Glomerular endothelial cell (primary cell): ENCODE results near the genes CTAG2, MPP1 and H2AB2.

DNA sequence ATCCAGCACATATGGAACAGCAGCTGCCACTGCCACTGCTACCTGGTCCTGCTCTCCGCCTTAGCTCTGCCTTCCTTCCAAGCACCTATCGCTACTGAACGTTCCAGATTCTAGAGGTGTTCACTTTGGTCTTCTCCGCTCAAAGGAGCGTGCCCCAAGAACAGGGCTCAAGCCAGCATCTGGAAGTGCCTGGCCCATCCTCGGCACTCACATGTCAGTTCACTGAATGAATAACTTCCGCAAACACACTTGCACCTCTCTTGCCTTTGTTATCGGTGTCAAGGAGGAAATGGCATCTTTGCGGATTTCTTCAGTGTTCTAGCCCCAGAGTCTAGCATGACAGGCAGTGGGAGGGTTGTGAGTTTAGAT is 17.4 kb upstream of the MECP2 start:
- RAMPAGE, long total RNA = no peak

- RAMPAGE, long total RNA = no peak
Measured at GRCh38 chrX:154123608-154124430, 20.2 kb upstream of the OPN1LW start.

DNA sequence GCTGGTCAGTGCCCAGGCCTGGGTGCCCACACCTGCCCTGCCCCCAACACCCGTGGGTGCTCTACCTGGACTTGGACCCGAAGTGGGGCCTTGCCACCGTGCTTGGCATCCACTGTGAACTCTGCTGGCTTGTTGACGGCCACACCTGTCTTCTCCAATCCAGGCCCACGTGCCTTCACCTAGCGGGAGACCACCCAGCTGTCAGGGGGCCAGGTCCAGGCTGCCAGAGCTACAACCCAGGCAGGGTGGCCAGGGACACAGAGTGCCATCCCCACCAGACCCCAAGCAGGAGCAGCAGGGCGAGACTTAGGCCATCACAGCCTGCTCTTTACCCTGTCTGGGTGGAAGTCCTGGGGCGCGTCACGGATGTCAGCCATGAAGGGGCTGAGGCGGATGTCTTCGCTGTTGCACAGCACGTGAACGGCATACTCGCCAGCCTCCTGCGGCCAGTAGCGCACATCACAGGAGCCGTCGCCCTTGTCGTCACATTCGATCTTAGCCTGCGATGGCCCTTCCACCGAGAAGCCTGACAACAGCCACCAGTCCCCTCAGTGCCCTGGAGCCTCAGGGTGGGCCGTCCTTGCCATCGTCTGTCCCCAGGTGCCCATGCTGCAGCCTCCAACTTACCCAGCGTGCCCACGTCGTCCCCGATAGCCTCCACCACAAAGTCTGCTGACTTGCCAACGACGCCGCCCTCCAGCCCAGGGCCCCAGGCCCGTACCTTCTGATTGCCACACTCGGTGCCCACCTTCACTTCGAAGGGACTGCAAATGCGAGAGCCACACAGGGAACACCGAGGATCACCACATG is 10.0 kb downstream of the FLNA start:
- RAMPAGE, long total RNA = no peak

GRCh38 chrX:154373077-154374012 is 1.1 kb downstream of the FLNA start:
- RAMPAGE, long total RNA = no peak

- RAMPAGE, long total RNA = no peak
Measured at GRCh38 chrX:154390007-154390478, 8.1 kb upstream of the RPL10 start.

- RAMPAGE, long total RNA = no peak
Measured at GRCh38 chrX:154458445-154458769, 326 bp downstream of the PLXNA3 start.

DNA sequence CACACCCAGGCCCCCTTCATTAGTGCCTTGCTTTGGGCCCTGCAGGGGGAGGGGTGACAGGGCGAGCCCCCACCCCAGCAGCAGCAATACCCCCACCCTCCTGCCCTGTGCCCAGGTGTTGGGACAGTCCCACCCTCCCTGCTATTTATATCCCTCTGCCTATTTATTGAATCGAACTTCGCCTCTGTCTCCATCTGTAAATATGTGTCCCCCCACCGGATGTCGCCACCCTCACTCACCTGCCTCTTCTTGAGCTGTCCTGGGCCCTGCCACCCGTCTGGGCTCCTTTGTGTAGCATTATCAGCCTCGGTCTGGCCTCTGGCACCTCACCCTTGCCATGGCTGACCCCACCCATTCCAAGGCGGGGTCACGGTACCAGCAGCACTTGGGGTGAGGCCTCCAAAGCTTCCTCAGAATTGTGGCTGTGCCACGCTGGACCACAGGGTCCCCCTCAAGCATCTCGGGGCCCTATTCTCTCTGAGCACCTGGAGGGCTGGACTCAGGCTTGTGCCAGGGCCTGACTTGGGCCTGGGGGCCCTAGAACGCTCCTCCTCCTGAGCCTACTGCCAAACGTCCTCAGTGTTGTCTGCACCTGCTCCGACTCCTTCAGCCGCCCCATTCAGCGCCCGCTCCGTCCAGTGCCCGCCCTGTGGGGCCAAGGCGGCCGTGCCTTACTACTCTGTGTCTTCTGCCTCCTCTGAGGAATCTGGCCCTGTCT is 6.1 kb downstream of the LAGE3 start:
- RAMPAGE, long total RNA = no peak

DNA sequence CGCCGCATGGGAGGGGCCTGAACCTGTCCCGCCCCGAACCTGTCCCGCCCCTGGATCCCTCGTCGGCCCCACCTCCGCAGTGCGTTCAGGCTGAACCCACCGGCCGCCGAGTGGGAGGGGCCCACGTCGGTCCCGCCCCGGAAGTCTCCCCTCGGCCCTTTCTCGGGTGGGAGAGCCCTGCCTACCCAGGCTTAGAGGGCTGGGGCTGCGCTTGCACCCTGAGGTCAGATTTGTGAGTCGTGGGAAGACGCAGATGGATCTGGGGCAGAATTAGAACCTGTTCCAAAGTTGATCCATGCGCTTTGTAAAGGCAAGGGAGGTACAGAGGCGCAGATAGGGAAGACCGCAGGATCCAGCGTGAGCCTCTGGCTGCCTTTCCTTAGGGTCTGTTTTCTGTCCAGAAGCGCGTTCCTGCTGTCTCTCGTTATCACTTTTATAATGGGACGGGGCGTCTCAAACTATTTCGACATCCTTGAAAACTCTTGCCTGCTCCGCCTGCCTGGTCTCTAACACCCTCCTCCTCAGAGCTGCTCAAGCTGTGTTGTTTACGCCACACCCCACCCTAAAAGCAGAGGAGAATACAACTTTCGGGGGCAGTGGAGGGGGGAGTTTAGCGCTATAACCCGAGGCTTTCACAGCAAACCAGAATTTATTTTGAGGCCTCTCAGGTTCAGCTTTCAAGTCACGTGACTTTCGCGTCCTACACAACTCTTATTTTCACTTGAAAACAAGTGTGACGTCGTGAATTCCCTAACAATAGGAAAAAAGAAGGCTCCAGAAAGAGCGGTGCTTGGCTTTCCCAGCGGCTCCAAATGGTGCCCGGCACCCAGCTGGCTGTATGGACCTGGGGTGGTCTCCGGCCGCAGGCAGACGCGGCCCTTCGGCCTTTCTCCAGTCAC is 560 bp upstream of the FAM3A start:
- RAMPAGE, long total RNA = no peak

DNA sequence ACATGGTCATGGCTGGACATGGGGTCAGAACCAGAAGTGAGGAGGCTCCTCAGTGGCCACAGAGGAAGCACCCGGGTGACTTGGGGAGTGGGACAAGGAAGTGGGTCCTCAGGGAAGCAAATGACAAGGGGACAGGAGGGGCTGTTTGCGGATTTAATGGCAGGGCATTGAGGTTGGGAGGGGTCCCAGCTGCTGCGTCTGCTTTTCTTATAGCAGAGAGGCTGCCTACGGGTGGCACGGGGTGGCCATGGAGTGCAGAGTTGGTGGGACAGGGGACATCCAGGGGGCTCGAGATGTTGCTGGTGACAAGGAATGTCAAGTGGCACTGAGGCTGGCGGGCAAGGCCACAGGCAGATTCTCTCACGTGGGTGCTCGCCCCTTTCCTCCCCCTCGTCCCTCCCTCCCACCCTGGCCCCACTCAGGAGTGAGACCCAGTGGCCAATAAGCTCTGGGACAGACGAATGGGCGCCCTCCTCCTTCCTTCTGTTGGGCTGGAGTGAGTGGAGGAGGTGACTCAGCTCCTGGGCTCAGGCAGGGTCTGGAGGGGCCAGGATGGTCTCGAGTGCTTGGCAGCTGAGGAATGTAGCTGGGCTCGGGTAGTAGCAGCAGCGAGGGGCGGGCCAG is 15.3 kb downstream of the G6PD start:
- RAMPAGE, long total RNA = no peak

DNA sequence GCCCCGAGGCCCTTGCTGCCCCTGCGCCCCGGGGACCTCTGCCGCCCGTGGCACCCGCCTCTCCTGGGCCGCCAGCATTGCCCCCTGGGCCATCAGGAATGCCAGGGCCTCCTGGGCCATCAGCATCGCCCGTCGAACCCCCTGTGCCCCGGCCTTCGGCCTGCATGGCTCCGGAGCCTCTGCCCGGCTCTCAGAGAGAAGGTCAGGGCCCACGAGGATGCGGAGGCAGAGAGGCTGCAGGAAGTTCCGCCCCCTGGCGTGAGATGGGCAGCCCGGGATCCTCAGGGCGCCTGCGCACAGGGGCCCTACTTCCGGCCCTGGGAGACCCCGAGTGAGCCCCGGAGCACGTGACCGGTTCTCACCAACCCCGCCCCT is at the start of gene CTAG2:
CTAG2 (minus strand) TSS at position 230 of the 375 bp plus-strand sequence.
- RAMPAGE, long total RNA = no peak

GRCh38 chrX:154735501-154736103 is 15.3 kb downstream of the GAB3 start:
- RAMPAGE, long total RNA = no peak

DNA sequence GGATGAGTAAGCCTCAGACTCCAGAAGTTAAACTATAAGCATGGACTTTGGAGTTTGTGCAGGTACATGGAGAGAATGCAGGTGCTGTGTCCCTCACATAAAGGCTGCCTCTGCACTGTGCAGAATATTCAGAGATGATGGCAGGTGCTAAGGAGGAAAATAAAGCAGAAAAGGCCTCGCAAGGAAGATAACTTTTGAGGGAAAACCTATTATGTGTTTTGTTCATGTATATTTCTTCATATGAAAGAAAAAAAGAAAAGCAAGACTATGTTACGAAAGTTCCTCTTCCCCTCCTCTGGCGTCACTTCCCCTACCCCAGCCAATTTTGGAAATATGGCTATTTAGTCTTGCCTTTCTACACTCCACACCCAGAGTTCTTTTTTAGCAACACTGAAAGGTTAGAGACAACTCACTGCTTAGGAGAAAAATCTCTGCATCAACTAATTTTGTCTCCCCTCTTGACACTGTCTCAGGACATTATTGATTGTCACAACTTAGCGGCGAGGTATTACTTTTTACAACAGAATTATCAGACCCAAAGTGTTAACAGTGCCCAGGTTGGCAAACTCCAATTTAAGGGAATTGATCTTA is 4.5 kb downstream of the MPP1 start:
- RAMPAGE, long total RNA = no peak

DNA sequence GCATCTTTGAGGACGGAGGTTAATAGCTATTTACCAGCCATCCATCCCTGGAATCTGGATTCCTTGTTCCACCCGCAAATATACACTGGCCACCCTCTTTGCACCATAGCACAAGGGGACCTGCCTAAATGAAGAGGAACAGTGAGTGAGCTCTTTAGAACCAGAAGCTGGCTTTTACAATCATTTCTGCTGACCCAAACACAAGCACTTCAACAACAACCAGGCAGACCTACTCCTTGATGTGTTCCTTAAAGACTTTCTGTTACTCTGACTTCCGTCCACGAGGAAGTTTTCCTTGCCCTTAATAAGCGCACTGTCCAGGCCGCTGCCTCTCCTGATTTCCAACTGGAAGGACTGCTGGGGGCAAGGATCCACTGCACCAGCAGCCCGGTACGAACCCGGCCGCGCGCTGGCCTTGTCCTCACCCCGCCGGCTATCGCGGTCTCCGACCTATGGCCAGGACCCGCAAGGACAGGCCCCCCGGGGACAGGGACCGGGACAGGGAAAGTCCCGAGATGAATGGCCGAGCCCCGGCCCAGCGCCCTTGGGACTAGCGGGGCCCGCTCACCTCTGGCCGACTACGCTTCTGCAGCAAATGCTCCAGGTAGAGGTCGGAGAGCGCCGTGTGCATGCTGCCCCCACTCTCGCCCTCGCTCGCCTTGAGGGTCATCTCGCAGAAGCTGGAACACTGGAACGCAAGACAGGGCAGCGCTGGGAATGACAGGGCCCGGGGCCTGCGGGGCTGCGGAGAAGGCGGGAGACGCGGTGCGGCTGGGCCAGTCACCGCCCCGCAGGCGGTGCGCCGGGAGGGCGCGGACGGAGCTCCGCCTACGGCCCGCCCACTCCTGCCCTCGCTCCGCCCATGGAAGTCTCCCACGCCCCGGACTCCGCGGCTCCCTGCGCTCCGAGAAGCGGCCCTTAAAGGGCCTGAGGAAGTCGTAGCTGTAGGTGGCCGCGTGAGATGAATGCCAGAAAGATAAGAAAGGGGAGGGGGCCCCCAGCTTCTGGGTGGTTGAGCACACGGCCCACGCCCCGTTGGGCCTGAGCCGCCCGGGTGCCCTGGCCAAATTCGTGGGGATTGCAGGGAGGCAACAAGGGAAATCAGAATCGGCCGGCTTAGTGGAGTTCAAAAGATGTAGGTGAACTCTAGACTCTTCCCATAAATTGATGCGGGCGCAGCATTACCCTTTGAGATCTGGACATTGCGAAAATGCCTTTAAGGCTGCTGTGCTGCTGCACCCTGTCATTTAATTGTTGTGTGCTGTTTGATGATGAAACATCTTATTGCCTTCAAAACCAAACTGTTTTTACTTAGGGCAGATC is at the start of gene MPP1:
MPP1 (minus strand) TSS at position 782 of the 1,323 bp plus-strand sequence.
- RAMPAGE, long total RNA = start-site peak on the minus strand centred at position 717 of the sequence, 115 bp wide, 94 and 109 reads in 2 replicates

DNA sequence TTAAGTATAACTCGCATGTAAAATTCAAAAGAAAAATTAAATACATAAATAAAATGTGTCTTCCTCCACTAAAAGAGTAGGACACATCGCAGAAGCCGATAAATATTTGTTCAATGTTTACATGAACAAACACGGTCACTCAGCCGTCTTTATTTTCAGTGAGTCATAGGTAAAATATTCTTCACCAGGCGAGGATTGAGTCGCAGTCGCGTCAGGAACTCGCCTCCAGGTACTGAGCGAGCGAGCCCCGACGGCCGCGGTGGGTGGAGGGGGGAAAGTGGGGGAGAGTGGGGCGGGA is 243 bp upstream of the FUNDC2 start:
- RAMPAGE, long total RNA = no peak

DNA sequence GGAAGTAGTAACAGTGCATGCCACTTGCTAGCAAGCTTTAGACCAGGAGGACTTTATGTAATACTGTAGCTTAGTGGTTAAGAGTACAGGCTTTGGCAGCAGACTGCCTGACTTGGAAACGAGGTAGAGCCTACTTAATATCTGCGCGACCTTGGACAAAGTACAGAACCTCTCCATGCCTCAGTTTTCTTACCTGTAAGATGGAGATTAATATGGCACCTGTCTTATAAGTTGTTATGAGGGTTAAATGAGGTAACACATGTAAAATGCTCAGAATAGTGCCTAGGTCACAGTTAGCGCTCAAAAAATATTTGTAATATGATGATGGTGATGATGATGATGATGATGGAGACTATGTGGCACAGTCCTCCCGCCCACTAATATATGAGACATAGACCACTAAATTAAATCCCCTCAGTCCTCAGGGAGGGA is 27.3 kb upstream of the VBP1 start:
- RAMPAGE, long total RNA = no peak

GRCh38 chrX:155380429-155380924 is at the start of gene H2AB2:
H2AB2 (plus strand) TSS chrX:155380709.
- RAMPAGE, long total RNA = no peak